HGPS cell (cell line): ENCODE data around the genes YTHDF1, COL20A1 and GMEB2.

- RRBS = 88% methylated on average over 1 of the region's 27 CpGs
Observed at GRCh38 chr20:62840580-62841172, 20.9 kb downstream of the TCFL5 start.

- RRBS = no CpG with 5 or more reads among the region's 14 CpGs
Observed at GRCh38 chr20:62874139-62874661, 12.6 kb upstream of the TCFL5 start.

GRCh38 chr20:62878100-62878606, 16.5 kb upstream of the TCFL5 start:
- RRBS = no CpG with 5 or more reads among the region's 9 CpGs

DNA sequence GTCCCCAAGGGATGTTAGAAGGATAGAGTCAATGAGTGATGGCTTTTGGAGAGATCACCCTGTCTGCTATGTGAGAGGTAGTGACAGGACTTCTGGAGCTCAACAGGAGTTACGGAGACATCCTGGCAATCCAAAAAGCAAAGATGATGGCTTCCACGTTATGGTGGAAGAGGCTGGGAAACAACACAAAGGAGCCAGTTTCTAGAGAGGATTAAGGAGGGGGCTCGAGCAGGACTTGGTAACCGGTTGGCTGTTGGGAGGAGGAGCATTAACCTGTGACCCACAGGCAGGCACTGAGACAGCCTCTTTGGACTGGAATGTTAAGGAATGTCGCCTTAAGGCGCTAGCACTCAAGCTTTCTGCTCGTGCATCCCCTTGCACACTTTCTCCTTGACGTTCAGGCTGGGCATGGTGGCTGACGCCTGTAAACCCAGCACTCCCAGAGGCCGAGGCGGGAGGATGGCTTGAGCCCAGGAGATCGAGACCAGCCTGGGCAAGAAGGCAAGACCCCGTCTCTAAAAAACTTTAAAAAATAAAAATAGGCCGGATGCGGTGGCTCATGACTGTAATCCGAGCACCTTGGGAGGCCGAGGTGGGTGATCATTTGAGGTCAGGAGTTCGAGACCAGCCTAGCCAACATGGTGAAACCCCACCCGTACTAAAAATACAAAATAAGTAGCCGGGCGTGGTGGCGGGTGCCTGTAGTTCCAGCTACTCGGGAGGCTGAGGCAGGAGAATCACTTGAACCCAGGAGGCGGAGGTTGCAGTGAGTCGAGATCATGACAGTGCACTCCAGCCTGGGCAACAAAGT, 2.0 kb upstream of the GID8 start:
- RRBS = no CpG with 5 or more reads among the region's 25 CpGs

DNA sequence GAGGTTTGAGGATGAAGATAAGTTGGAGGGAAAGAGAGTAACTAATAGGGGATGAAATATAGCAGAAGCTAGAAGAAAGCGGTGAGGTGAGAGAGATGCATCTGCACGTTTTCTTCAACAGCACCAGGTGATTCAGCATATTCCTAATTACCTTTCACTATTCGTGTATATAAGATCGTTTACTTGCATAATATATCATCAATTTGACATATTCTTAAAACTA, 5.9 kb upstream of the SLC17A9 start:
- RRBS = no CpG with 5 or more reads among the region's 4 CpGs

DNA sequence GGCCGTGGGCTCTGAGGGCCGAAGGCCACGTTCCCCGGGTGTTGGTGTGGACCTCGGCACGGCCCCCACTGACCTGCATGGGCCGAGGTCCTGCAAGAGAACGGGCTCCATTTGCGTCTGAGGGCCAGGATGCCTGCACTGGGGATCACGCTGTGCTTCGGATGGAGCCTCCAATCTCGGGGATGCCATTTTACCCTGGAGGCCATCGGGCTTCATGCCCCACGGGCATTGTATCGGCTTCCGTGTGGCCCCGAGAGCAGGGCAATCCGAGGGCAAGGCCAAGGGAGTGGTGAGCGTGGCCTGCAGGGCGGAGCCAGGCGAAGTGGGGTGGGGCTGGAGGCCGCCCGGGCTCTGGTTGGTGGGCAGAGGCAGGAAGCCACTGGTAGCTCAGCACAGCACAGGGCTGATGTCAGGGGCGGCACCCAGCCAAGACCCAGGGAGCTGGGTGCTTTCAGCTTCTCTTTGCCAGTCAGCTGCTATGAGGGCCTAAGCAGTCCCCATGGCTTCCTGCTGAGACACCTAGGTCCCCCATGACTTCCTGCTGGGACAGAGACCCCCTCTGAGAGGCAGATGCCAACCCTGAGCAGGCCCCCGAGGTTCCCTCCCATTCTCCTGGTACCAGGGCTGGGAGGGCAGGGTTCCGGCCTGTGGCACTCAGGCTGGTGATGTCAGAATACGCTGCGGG, 57.6 kb upstream of the BHLHE23 start:
- RRBS = 64% methylated on average over 3 of the region's 28 CpGs

GRCh38 chr20:63177754-63178007, 38.2 kb downstream of the YTHDF1 start:
- RRBS = 3% methylated on average over 16 of the region's 37 CpGs

DNA sequence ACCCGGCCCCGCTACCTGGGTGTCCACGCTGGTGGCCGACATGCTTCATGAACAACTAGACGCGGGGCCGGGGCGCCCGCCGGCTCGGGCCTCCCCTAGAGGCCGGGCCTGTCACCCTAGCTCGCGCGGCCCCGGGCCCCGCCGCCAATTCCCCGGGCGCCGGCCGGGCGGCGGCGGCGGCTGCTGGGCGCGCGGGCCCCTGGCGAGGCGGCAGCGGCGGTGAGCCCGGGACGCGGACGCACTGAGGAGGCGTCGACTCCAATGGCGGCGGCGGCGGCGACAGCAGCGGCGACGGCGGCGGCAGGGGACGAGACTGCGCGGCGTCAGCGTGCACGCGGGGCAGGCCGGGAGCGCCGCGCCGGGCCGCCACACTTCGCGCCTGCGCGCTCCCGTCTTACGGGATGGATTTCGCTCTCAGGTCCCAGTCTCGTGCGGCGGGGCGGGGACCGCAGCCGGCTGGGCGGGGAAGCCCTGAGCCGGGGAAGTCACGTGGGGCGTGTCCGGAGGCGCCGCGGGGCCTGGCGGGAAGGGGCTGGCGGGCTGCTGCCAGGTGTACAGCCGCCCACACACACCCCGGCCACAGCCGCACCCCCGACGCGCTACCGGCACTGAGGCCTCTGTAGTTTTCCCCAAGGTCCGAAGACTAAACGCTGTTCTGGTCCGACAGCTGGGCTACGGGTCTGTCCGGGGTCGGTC, at the start of gene YTHDF1:
Gene YTHDF1 (minus strand): TSS at position 281 of the 696 bp plus-strand sequence.
- RRBS = 2% methylated on average over 50 of the region's 98 CpGs

DNA sequence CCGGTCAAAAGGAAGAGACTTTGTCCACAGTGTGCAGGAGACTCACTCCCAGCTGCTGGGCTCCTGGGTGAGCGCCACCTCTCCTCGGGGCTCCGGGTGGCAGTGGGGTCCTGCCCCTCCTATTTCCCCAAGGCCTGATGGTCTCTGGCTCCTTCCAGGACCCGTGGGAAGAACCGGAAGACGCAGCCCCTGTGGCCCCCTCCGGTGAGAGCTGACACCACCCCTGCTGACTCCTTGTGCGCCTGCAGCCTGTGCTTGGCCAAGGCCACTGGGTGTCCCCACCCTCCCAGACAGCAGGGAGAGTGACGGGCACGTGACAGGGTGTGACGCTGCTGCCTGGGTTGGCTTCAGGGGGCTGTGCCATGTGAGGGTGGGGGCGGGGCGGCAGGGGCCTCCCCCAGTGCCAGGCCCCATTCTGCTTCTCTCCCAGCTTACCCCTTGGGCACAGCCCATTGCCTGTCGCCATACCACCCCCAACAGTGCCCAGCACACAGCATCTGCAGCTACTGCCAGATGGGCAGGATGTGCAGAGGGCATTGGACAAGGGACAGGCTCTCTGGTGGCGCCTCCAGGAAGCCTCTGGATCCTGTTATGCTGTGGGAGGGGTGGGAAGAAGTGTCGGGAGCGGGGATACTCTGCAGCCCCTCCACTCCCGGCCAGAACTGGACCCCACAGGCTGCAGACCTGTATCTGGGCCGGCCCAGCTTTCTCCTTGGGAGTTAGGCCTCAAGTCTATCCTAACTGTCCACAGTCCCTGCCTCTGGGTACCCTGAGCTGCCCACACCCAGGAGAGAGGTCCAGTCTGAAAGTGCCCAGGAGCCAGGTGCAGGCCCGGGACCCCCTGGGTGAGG, 2.9 kb downstream of the BIRC7 start:
- RRBS = 33% methylated on average over 7 of the region's 21 CpGs

- RRBS = 43% methylated on average over 2 of the region's 22 CpGs
Observed at GRCh38 chr20:63281038-63281845, 8.6 kb downstream of the ARFGAP1 start.

DNA sequence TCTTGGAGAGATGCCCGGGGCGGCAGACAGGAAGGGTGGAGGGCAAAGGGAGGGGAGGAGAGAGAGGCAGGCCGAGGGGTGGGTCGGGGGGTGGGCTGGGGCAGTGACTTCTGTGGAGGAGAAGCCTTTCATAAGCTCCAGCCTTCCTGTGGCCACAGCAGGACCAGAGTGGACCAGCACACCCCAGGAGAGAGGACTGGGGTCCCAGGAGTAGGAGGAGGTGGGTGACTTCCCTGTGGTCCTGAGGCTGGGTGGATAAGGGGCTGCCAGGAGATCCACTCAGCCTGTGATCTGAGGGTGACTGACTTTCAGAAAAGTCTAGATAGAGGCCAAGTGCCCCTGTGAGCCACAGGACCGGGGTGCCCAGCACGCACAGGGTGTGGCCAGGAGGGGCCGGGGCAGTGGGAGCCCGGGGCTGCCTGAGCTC, at the start of gene COL20A1:
Gene COL20A1 (plus strand): TSS at position 131 of the 427 bp plus-strand sequence.
- RRBS = 64% methylated on average over 3 of the region's 8 CpGs

- RRBS = no CpG with 5 or more reads among the region's 10 CpGs
Observed at GRCh38 chr20:63363779-63364073, 2.6 kb upstream of the CHRNA4 start.

DNA sequence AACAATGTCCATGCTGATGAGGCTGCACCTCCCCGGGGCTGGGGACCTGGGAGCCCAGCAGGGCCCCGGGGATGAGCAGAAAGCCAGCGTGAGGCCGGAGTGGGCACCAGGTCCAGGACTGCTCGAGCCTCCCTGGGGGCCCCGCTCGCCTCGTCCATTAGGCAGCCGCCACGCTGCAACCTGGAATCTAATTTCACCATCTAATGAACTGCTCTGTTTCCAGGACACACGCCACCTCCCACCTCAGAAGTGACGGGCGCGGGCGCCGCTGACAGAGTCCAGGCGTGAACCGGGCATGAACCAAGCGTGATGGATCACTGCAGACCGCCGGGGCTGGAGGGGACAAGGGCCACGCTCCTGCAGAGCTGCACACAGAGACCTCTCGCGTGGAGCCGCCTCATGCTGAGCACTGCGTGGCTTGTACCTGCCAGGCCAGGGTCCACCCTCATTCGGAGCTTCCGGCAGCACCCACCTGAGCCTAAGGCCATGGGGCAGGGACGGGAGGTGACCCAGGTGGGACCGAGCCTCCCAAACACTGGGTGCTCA, 15.5 kb downstream of the KCNQ2 start:
- RRBS = 61% methylated on average over 4 of the region's 30 CpGs

DNA sequence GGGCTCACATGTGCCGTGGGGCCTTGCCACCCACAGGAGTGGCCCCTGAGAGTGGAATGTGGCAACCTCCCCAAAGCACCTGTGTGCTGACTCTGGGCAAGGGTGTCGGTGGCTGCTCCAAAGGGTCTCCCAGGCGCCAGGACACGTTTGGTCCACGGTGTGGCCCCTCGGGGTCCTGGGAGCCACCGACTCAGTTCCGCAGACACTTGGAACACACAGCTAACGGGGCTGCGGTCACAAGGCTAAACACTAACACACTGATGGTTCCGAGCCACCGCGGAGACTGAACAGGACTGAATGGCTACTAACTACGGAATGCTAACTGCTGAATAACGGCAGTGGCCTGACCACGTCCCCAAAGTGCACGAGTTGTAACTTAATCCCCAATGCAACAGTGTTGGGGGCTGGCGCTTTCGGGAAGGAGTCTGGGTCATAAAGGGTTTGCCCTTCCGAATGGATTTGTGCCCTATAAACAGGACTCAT, 2.0 kb upstream of the EEF1A2 start:
- RRBS = no CpG with 5 or more reads among the region's 20 CpGs

- RRBS = no CpG with 5 or more reads among the region's 13 CpGs
Observed at GRCh38 chr20:63523080-63523832, 2.7 kb downstream of the PPDPF start.

DNA sequence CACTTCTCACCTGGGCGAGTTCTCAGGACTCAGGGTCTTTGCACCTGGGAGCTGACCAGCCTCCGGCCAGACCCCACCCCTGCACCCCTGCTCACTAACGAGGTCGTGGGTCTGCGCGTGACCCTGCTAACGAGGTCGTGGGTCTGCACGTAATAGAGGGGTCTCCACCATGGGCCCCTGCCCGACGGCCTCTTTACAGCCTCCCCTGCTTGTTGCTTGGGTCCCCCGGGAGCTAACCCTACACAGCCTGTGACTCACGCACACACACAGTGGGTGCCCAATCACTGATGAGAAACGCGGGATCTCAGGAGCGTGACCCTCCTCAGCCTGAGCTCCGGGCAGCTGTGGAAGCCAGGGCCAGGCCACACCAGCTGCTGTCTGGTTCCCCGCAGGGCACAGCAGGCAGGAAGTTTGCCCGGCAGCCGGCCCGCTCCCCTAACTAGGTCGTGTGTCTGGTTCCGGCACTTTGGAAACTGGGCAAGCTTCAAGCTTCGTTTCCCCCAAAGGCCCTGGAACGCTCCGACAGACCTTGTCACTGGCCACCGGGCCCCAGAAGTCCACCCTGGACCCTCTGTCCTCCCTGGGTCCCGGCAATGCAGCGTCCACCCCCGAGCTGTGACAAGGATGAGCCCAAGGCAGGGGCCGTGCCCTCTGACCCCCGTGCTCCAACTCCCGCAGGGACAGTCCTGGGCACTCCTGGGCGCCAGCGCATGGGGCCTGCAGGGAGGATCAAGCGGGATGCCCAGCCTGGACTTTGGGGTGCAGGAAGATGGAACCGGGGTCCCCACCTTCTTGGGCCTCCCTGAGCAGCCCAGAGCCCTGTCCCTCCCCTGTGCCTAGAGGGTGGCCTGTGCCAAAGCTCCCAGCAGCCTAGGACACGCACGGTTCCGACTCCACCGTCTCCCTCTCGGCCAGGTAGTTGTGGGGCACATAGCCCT, 705 bp downstream of the PTK6 start:
- RRBS = 33% methylated on average over 14 of the region's 42 CpGs

- RRBS = 99% methylated on average over 3 of the region's 22 CpGs
Observed at GRCh38 chr20:63572804-63573174, 1.2 kb downstream of the HELZ2 start.

GRCh38 chr20:63579957-63580300, 5.9 kb upstream of the HELZ2 start:
- RRBS = no CpG with 5 or more reads among the region's 3 CpGs

DNA sequence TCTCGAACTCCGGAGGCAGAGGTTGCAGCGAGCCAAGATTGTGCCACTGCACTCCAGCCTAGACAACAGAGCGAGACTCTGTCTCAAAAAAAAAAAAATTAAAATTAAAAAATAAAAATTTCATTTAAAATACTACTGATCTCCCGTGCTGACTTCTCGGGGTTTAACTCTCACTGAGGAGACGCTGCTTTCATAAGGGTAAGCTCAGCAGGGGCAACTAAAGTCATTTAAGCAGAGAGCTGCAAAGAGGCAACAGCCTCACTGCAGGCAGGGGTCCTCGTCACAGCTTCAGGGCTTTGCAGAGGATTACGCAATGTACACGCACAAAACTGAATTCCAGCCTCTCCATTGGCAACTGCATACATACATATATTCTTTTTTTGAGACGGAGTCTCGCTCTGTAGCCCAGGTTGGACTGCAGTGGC, 2.5 kb downstream of the GMEB2 start:
- RRBS = no CpG with 5 or more reads among the region's 12 CpGs

- RRBS = under 1% methylated on average over 40 of the region's 172 CpGs
Observed at GRCh38 chr20:63626514-63627738, at the start of gene GMEB2. TSS of gene GMEB2 (minus strand) at chr20:63627101.